Astrocyte (in vitro differentiated cells and primary cell): Measurements from ENCODE around the genes SCAMP3 and UBQLN4.

DNA sequence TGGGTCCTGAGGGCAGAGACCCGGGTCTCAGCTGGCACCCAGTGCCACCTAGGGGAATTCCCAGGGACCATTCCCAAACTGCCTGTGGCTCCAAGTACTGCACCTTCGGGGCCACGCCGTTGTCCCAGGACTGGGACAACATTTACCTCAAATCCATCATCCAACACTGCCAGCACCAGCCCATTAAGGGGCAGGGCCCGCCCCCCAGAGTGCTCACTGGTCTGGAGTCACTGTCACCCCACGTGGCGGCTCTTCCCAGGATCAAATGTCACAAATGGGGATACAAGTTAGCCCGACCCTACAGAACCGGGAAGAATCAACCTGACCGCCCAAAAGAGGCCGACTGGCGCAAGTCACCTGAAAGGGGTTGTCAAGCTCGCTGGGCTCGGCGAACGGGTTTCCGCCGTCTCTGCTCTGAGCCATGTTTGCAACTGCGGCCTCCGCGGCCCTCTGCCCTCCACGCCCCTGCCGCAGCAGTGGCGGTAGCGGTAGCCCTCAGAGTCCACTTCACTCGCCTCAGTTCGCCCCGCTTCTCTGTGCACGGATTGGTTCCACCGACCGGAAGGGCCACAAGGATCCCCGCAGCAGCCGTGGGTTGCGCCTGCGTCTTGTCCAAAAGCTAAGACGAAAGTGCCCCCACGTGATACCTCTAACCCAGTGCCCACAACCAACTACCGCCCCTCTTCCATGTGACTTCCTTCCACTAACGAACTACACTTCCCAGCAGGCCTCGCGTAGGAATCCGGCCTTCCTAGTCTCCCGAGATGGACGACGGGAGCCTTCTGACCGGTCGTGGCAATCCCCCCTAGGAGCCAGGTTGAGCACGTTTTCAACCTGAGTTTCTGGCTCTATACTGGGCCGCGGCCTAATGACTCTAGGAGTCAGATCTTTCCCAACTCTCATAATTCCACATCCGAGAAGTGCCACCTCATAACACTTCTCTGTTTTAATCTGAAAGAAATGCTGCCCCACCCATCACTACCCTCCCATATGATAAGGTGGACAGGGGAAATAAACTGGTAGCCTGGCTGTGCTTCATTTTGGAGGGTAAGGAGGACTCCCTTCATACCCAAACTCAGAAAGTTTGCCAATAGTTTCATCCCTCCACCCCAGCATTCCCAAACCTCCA, at the start of gene SCAMP3:
Gene SCAMP3, minus strand, starts transcription at position 632 of the 1,129 bp plus-strand sequence.
- PRO-cap, result unidirectional peak, minus-strand start at position 433 of the sequence
- RRBS, 2 experiments, result 3 to 13% methylated on average over 1 of the region's 51 CpGs

- PRO-cap, result no peak
- RRBS, 2 experiments, result no CpG with 5 or more reads among the region's 7 CpGs
Measured at GRCh38 chr1:155300854-155301261, 380 bp downstream of the PKLR start.

DNA sequence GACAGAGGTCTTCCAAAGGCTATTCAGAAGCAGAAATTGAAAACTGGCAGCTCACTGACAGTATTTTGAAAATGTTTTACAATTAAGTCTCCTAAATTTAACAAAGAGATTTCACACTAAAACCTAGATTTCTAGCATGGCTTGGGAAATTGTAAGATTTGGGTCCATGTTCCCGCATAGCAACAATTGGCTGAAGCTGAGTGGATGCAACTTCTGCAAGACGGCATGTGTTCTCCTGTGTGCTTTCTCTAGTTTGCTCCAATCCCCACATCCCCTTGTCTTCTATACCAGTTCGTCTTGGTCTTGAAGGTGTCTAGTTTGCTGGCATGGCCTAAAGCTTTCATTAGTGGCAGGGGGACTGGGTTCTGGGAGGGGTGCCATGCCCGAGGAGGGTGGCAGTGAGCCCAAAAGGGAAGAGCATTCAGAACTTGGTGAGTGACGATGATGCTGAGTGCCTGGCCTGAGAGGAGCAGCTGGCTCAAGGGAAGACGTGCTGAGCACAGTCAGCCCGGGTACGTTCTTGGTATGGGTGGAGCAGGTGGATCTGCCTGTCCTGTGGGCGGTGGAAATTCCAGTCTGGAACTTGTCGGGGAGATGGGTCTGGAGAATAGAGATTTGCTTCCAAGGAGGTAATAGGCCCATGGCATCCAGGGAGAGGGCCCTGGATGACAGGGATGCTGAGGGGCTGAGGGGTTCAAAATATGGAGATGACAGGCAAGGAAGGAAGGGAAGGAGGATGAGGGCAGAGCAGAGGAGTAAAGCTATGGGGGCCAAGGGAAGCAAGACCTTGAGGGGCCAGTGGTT, 4.5 kb downstream of the FDPS start:
- PRO-cap, result no peak
- RRBS, 2 experiments, result no CpG with 5 or more reads among the region's 10 CpGs

DNA sequence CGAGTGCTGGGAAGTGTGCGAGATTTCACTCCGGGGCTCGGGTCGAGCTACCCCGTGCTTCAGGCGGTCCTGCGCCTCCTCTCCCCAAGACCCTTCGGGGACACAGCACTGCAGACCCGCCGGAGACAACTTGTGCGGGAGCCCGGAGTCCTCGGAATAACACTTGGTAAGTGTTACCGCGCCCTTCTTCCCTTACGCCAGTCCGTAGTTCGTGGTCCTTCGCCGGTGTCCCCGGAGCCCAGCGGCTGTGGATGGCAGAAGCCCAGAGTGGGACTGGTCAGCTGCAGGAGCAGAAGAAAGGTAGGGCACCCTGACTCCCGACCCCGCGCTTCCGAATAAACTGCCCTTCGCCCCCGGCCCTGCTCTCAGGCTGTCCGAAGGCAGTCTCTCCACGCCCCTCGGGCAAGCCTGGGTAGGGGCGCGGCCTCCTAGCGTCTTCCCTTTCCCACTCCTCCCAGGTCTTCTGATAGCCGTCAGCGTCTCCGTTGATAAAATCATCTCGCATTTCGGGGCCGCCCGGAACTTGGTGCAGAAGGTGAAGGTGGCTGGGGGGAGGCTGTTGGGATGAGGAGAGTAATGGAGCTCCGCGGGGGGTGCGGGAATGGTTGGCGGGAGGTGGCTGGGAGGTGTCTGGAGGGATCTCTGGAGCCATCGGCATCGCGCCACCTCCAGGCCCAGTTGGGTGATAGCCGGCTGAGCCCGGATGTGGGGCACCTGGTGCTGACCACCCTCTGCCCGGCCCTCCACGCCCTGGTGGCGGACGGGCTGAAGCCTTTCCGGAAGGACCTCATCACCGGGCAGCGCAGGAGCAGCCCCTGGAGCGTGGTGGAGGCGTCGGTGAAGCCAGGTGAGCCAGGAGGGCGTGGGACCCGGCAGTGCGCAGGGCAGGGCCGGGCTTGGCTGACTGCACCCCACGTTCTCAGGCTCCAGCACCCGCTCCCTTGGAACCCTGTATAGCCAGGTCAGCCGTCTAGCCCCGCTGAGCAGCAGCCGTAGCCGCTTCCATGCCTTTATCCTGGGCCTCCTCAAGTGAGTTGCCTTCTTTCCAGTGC, 4.3 kb downstream of the RUSC1 start:
- PRO-cap, result unidirectional peak, minus-strand start at position 337 of the sequence
- RRBS, 2 experiments, result 7 to 9% methylated on average over 29 to 34 of the region's 71 CpGs

DNA sequence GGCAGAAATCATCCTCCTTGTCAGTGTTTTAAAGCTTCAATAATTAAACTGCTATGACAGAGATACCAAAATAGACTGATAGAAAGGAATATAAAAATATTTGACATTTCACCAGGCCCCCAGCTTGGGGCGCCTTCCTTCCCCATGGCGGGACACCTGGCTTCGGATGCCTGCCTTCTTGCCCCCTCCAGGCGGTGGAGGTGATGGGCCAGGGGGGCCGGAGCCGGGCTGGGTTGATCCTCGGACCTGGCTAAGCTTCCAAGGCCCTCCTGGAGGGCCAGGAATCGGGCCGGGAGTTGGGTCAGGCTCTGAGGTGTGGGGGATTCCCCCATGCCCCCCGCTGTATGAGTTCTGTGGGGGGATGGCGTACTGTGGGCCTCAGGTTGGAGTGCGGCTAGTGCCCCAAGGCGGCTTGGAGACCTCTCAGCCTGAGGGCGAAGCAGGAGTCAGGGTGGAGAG, 112.4 kb downstream of the RUSC1 start:
- PRO-cap, result no peak
- RRBS, 2 experiments, result no CpG with 5 or more reads among the region's 14 CpGs

DNA sequence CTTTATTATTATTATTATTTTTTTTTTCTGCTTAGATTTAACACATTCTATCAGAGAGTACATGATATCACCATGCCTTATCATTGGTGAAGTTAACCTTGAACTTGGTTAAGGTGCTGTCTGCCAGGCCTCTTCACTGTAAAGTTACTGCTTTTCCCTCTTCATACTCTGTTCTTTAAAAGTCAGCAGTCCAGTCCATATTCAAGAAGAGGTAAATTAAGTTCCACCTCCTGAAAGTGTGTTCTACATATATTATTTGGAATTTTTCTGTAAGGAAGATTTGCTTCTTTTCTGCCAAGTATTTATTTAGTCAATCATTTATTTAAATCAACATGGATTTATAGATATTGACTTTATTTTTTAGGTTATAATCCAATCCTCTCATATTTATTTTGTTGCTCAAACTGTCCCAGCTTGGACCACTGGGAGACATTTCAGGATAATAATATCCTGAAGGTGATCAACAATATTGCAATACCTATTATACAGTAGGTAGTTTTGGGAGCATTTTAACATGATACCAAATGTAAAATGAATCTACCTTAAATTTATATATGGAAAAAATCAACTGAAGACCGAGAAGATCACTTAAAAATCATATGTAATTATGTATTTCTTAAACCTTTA, 94.3 kb downstream of the ASH1L start:
- PRO-cap, result no peak
- RRBS, 2 experiments, result no CpG with 5 or more reads among the region's 1 CpG

DNA sequence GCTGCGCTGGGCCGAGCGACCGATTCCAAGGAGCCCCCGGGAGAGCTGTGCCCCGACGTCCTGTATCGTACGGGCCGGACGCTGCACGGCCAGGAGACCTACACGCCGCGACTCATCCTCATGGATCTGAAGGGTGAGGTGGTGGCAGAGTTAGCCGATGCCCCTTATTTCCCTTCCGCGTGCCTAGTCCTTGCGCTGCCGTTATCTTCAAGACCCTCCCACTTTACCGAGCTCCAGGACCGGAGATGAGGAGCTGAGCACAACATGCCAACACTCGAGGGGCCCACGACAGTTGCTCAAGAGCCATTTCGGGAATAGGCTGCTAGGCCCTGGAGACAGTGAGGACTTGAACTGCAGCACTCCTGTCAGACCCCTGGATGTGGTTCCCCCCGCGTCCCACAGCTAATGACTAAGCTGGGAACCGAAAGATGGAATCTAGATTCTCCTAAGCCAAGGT, 57.1 kb downstream of the DAP3 start:
- PRO-cap, result no peak
- RRBS, 2 experiments, result no CpG with 5 or more reads among the region's 28 CpGs

DNA sequence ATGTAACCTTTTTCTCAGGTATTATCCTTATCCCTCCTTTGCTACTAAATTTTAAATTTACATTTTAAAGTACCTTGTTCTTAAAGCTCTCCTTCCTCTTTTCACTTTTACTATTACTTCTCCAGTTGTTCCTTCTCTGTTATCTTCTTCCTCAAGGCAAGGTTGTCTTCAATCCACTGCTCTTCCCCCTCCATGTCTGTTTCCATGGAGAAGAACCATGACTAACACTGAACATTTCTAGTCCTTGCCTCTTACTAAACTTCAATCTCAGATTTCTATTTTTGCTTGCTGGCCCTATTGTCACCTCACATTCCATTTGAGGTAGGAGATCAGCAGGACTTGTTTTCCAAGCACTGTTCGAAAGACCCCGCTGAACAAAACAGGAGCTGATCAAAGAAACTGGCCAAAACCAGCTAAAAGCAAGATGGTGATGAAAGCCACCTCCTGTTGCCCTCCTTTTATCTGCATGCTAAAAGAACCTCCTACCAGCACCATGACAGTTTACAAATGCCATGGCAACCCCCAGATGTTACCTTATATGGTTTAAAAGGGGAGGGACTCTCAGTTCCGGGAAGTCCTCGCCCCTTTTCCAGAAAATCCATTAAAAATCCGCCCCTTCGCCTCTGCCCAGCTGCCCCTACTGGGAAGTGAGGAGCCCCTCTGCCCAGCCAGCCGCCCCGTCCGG, 22.7 kb downstream of the GON4L start:
- PRO-cap, result no peak
- RRBS, 2 experiments, result 54 to 85% methylated on average over 2 of the region's 9 CpGs

DNA sequence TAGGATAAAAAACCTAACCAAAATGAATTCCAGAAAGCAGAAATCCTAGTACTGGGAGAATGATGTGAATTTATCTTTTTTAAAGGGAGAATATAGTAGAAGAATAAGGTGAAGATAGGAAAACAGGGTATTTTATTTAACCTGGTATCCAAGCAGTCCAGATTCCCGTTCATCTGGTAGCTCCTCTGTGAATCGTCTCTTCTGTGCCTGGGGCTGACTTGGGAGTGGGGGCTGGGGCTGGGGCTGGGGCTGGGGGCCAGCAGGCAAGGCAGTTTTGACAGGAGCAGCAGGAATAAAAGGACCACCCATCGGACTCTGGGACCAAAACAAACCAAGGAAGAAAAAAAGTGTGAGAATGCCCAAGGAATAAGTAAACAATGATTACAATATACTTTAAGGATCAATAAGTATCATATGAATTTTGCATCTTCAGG, 6.2 kb upstream of the RIT1 start:
- PRO-cap, result no peak
- RRBS, 2 experiments, result no CpG with 5 or more reads among the region's 3 CpGs

DNA sequence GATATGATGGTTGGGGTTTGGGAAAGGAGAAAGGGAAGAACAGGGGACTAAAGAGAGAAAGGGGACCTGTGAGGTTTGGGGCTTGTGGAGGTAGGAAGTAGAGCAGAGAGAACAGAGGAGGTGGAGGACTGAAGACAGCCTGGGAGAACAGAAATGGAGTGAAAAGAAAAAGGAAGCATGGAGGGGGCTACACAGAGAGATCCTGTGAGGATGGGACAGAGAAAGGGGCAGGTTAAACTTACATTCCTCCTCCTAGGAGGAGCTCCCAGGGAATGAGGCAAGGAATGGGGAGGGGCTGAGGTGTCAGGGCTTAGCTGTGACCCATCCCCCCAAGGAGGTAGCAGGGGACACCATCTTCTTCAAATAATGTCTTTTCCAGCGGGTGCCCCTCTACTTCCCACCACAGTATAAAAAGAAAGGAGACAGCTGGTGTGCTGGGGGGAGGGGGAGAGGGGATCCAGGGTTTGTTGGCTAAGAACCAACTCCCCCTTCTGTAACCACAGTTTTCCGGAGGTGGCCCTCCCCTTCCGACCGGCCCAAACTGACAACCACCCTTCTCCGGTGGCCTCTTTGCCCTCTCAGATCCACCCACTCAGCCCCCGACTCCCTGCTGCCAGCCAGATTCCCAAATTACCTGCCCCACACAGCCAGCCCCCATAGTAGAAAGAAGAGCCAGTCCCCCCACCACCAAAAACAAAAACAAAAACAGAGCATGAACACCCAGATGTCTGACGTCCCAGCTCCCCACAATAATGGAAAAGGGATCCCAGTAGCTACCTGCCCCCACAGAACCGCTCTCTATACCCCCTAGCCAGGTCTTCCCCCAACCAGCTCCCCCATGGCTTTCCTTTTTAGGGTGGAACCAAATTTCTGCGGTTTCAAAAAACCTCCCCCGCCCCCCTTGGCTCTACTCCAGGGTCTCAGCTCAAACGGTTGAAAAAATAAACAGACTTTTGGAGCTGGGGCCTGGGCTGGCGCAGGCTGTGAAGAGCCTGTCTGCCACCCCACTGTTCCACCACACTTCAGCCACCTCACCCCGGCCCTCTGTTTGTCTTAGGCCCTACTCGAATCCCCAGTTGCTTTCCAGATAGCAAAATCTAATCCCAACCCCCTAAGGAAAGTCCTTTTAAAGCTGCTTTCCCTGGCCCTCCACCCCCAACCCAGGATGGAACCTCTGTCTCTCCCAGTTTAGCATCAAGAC, 2.1 kb downstream of the ARHGEF2 start:
- PRO-cap, result no peak
- RRBS, 2 experiments, result no CpG with 5 or more reads among the region's 14 CpGs

GRCh38 chr1:156019768-156020490, 822 bp downstream of the SSR2 start:
- PRO-cap, result no peak
- RRBS, 2 experiments, result 0% methylated on average over 1 of the region's 16 CpGs

- PRO-cap, result bidirectional peak, plus-strand start at chr1:156053922, minus-strand start at chr1:156053606
- RRBS, 2 experiments, result 5 to 7% methylated on average over 5 to 12 of the region's 66 CpGs
Measured at GRCh38 chr1:156053233-156054007, at the start of gene UBQLN4. UBQLN4 (minus strand) TSS chr1:156053798.

DNA sequence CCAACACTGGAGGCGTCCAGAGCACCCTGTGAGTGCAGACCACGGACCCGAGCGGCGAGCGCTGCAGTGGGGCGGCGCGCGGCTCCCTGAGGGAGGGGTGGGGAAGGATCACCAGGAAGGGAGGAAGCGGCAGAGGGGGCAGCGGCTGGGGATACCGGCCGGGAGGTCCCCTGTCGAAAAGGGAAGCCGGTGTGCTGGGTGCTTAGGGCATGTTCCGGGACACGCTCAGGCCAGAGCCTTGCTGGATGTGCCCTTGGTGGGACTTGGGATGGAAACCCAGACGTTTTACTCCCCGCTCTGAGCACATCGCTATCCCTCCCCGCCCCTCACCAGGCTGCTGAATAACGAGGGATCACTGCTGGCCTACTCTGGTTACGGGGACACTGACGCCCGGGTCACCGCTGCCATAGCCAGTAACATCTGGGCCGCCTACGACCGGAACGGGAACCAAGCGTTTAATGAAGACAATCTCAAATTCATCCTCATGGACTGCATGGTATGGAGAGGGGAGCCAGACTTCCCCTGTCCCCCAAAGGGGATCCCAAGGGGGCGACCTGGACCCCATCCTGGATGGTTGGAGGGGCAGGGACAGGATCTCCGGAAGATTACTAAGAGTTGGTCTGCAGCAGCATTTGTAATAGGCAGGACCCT, 473 bp downstream of the LAMTOR2 start:
- PRO-cap, result no peak
- RRBS, 2 experiments, result 6 to 9% methylated on average over 2 of the region's 34 CpGs

DNA sequence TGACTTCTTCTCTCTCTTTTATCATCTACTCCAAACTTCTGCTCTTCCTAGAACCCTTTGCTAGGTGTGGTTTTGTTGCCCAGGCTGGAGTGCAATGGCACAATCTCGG, 1.9 kb downstream of the LMNA start:
- PRO-cap, result no peak
- RRBS, 2 experiments, result no CpG with 5 or more reads among the region's 1 CpG

DNA sequence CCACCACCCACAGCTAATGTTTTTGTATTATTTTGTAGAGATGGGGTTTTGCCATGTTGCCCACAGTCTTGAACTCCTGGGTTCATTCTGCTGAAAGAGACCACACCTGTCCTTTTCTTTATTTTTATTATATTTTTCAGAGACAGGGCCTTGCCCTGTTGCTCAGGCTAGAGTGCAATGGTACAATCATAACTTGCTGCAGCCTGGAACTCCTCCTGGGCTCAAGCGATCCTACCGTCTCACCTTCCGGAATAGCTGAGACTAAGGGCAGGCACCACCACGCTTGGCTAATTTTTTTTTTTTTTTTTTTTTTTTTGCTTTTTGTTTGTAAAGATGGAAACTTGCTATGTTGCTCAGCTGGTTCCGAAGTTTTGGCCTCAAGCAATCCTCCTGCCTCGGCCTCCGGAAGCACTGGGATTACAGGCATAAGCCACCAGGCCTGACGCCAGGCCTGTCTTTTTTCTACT, 3.2 kb downstream of the LMNA start:
- PRO-cap, result no peak
- RRBS, 2 experiments, result no CpG with 5 or more reads among the region's 8 CpGs

DNA sequence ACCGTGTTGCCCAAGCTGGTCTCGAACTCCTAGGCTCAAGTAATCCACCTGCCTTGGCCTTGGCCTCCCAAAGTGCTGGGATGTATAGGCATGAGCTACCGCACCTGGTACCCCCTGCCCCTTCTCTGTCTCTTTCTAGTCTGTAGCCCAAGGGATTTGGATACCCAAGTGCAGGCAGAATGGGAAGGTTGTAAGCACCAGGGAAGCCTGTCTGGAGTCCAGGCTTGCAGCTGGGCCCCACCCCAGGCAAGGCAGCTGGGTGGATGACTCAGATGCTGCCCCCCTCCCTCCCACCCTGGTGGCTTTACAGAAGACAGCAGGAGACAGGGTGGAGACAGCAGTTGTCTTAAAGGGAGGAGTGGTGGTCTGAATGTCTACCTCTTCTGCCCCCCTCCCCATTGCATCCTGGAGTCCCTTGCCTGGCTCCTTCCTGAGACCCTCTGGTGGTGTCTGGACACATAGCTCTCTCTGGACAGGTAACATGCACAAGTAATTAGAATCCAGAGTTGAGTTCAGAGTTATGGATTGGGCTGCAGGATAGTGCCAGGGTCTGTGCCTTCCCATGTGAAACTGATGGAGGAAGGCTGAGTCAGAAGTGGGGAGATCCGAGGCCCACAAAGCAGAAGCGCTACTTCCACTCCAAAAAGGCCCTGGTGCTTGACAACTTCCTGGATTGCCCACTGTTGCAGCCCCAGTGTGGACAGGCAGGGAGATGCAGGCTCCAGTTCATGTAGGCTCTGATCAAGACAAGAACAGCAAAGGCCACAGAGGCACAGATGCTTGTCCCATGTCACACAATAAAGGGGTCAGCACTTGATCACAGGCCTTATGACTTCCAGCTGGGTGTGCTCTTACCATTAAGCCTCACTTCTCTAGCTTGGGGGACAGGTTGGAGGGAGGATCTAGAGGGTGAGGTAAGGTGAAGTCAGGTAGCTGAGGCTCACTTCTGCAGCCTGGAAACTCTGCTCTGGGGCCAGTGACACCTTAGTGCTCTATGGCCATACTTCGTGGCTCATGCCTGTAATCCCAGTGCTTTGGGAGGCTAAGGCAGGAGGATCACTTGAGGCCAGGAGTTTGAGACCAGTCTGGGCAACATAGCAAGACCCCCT, 5.3 kb downstream of the LMNA start:
- PRO-cap, result no peak
- RRBS, 2 experiments, result no CpG with 5 or more reads among the region's 6 CpGs

- PRO-cap, result no peak
- RRBS, 2 experiments, result no CpG with 5 or more reads among the region's 7 CpGs
Measured at GRCh38 chr1:156133914-156134694, 19.3 kb upstream of the SEMA4A start.

GRCh38 chr1:156138703-156139417, 14.5 kb upstream of the SEMA4A start:
- PRO-cap, result no peak
- RRBS, 2 experiments, result no CpG with 5 or more reads among the region's 9 CpGs

DNA sequence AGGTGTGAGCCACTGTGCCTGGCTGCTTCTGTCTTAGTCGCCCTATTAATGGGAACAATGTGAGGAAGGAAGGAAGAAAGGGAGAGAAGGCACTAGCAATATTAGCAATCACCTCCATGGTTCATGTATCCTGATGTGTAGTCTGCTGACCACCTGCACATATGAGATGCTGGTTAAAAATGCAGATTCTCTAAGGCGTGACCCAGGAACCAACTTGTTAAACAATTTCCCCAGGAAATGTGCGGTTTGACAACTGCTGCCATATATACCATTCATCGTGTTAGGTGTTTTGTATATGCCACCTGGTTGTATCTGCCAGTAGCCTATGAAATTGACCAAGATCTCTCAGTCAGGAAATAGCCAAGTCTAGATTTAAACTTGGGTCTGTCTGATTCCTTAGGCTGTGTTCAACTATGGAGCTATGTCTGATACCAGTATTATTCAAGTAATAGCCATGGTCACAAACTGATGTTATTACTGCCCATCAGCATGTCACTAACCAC, 4.1 kb downstream of the SEMA4A start:
- PRO-cap, result no peak
- RRBS, 2 experiments, result no CpG with 5 or more reads among the region's 4 CpGs

DNA sequence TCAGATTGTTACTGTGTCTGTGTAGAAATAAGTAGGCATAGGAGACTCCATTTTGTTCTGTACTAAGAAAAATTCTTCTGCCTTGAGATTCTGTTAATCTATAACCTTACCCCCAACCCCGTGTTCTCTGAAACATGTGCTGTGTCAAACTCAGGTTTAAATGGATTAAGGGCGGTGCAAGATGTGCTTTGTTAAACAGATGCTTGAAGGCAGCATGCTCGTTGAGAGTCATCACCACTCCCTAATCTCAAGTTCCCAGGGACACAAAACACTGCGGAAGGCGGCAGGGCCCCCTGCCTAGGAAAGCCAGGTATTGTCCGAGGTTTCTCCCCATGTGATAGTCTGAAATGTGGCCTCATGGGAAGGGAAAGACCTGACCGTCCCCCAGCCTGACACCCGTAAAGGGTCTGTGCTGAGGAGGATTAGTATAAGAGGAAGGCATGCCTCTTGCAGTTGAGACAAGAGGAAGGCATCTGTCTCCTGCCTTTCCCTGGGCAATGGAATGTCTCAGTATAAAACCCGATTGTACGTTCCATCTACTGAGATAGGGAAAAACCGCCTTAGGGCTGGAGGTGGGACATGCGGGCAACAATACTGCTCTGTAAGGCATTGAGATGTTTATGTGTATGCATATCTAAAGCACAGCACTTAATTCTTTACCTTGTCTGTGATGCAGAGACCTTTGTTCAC, 12.3 kb upstream of the SLC25A44 start:
- PRO-cap, result no peak
- RRBS, 2 experiments, result no CpG with 5 or more reads among the region's 12 CpGs